SEM (cell line): ENCODE measurements around the genes PCDH11Y and EIF1AY.

DNA sequence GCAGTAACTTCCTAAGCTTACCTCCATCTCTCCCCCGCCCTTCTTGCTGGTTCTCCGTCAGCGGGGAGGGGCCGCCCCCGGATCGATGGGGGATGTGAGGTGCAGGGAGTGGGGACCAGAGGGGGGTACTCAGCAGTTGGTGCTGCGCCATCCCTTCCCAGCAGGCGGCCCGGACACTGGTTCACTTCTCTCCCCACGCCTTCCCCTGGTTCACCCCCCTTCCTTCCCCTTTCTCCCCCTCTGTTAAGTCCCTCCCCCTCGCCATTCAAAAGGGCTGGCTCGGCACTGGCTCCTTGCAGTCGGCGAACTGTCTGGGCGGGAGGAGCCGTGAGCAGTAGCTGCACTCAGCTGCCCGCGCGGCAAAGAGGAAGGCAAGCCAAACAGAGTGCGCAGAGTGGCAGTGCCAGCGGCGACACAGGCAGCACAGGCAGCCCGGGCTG is at the start of gene PCDH11Y:
Gene PCDH11Y (plus strand): TSS at position 296 of the 440 bp plus-strand sequence.
- PRO-cap = no peak

GRCh38 chrY:7274556-7275391 is 363.2 kb upstream of the AMELY start:
- PRO-cap = no peak

GRCh38 chrY:12905012-12905952 is 614 bp downstream of the DDX3Y start:
- PRO-cap = no peak

GRCh38 chrY:14309032-14309299 is 215.4 kb upstream of the NLGN4Y start:
- PRO-cap = no peak

- PRO-cap = no peak
Measured at GRCh38 chrY:16739299-16739498, 1140.8 kb downstream of the CDY2B start.

DNA sequence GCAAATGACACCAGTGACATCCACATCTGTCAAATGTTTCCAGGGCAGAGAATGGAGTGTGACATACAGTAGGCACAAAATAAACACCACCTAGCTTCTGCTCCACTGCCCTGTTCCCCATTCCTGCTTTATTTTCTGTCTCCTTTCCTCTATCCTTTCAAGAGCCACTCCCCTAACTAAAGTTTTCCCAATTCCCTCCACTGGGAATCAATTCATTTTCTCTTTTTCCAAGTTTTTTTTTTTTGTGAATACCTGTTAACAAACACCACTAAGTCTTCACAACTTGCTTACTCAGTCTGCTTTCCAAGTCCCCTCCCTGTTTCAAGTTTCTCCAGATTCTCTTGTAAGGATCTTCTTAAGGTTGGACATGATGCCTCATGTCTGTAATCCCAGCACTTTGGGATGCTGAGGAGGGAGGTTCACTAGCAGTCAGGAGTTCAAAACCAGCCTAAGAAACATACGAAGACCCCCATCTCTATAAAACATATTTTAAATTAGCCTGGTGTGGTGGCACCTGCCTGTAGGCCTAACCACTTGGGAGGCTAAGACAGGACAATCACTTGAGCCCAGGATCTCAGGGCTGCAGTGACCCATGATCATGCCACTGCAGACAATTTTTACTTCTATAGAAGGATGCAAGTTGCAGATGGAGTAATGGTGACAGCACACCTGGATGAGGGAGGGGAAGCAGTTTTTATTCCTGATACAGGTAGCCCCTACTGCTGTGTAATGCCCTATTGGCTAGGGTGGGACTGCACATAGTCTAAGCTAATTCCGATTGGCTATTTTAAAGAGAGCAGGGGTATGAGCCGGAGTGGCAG is 294.4 kb upstream of the HSFY2 start:
- PRO-cap = no peak

- PRO-cap = no peak
Measured at GRCh38 chrY:19502598-19503404, 241.7 kb downstream of the KDM5D start.

GRCh38 chrY:20575271-20576394 is at the start of gene EIF1AY:
TSS of gene EIF1AY (plus strand) at chrY:20575776.
- PRO-cap = no peak

- PRO-cap = no peak
Measured at GRCh38 chrY:26409355-26409933, 787.5 kb downstream of the CDY1 start.